Vein endothelial cell (primary cell): ENCODE results near the genes CHRDL1, PAK3 and ZCCHC12.

- CAGE, long polyA plus RNA, result no peak
Observed at GRCh38 chrX:110795500-110796467, at the start of gene CHRDL1. CHRDL1 (minus strand) TSS chrX:110795817.

- CAGE, long polyA plus RNA, result no peak
Observed at GRCh38 chrX:111040755-111041650, 55.0 kb upstream of the PAK3 start.

GRCh38 chrX:111095673-111096440 lies at the start of gene PAK3:
PAK3 (plus strand) TSS chrX:111096191.
- CAGE, long polyA plus RNA, result no peak

- CAGE, long polyA plus RNA, result no peak
Observed at GRCh38 chrX:111505937-111506200, 5.6 kb upstream of the SERTM2 start.

DNA sequence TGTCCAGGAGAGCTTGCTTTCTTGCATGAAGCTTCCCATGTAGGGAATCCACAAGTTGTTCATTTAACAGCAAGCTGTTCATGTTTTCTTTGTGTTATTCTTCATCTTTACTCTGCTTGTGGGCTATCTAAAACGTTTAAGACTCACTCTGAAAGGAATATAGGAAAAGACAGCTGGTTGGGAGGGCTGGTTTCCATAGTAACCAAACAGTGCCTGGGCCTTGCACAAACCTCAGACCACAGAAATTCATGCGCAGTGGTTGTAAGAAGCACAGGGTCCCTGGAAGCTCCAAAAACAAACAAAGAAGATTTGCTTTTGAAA lies 7.7 kb downstream of the SERTM2 start:
- CAGE, long polyA plus RNA, result no peak

DNA sequence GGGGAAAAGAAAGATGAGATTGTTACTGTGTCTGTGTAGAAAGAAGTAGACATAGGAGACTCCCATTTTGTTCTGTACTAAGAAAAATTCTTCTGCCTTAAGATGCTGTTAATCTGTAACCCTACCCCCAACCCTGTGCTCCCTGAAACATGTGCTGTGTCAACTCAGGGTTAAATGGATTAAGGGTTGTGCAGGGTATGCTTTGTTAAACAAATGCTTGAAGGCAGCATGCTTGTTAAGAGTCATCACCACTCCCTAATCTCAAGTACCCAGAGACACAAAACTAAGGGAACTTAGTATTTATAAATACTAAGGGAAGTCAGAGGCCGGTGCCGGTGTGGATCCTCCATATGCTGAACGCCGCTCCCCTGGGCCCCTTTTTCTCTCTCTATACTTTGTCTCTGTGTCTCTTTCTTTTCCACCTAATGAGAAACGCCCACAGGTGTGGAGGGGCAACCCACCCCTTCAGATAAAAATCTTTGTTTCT lies 593.2 kb upstream of the HTR2C start:
- CAGE, long polyA plus RNA, result no peak

- CAGE, long polyA plus RNA, result no peak
Observed at GRCh38 chrX:114058948-114059591, 524.8 kb upstream of the HTR2C start.

GRCh38 chrX:115344835-115345629 lies 55.5 kb downstream of the LUZP4 start:
- CAGE, long polyA plus RNA, result no peak

GRCh38 chrX:115589410-115589829 lies 28.4 kb downstream of the PLS3 start:
- CAGE, long polyA plus RNA, result no peak

- CAGE, long polyA plus RNA, result no peak
Observed at GRCh38 chrX:115929037-115929833, 241.3 kb upstream of the AGTR2 start.

- CAGE, long polyA plus RNA, result no peak
Observed at GRCh38 chrX:115950970-115951445, 219.5 kb upstream of the AGTR2 start.

DNA sequence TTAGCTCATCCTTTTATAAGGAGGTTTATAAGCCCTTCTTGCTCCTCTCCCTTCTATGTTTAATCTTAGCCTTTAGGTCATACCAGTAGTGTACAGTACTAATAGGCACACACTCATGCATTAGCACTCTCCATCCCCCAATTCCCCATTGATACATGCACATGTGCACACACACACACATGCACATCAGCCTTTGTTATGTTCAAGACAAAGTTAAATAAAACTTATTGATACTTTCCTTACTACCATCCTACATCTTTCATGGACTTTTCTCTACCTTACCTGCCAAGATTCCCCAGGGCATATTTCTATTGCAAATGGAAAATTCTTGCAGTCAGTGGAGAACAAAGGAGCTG lies 1.1 kb upstream of the SLC6A14 start:
- CAGE, long polyA plus RNA, result no peak

DNA sequence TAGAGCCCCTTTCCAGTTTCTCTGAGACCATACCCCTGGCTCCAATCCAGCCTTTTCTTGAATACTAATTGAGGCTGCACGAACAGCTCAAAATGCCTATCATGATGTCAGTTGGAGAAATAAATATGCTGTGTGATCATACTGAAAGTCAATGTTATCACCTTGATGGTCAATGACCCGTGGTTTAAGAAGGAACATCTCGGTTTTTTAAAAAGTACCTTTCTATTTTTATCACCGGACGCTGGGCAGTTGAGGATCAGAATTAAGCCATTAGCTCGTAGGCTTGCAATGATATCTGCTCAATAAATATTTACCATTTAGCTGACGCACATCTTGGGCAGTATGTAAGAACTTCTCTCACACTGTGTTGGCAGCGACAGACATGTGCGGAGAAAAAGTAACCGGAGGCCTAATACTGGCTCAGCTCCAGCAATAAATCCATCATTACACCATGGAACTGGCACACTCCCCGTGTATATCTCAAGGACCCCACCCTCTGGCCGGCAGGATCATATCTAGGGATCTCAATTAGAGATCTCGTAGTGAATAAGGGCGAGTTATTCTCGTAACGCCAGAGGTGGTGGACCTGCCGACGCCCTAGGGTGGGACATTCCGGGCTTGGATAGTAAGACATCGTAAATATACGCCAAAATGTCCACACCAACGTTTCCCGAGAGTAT lies 701 bp upstream of the WDR44 start:
- CAGE, long polyA plus RNA, result no peak

- CAGE, long polyA plus RNA, result no peak
Observed at GRCh38 chrX:118530439-118530882, 34.8 kb downstream of the DOCK11 start.

DNA sequence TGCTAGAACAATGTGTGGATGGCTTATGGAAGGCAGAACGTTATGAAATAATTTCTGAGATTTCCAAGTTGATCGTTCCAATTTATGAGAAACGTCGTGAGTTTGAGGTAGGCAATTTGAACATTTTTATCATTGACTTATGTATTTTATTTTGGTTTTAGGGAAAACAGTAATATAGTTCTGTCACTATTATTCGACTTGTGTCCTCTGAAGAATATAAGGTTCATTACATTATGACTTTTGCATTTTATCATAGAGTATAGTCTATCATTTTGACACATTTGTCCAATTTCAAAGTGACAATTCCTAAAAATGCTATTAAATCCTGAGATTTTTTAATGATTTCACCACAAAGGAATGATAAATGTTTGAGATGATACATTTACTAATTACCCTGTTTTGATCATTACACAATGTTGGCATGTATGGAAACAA lies 56.4 kb upstream of the IL13RA1 start:
- CAGE, long polyA plus RNA, result no peak

DNA sequence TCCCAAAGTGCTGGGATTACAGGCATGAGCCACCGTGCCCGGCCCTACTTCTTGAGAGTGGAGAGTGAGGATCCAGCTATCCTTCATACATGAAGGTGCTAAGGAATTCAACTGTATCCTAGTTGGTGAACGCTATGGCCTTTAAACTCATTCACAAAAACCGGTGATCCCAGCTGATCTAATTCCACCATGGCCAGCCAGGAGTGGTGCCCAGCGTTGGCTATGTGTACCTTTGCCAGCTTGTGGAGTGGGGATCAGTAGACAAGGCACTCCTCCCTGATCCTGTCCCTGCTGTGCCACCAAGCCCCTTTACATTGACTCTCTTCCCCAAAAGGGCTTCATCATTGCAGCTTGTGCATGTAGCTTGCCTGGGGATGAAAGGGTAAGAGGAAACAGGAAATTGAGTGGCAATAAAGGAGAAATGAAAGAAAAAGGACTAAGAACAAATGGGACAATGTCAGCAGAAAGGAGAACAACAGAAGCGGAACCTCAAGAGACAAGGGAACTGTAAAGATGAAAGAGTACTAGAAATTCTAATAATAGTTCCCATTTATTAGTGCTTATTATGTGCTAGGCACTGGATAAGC lies 8.8 kb upstream of the IL13RA1 start:
- CAGE, long polyA plus RNA, result no peak

DNA sequence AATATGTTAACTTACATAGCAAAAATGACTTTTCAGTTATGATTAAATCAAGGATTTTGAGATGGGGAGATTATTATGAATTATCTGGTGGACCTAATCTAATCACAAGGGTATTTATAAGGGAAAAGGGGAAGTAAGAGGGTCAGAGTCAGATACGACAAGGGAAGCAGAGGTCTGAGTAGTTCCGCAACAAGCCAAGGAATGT lies 1.1 kb upstream of the IL13RA1 start:
- CAGE, long polyA plus RNA, result no peak

- CAGE, long polyA plus RNA, result no peak
Observed at GRCh38 chrX:118775131-118775641, 47.8 kb downstream of the IL13RA1 start.

- CAGE, long polyA plus RNA, result no peak
Observed at GRCh38 chrX:118823420-118824256, at the start of gene ZCCHC12. ZCCHC12 (plus strand) TSS chrX:118823824.

DNA sequence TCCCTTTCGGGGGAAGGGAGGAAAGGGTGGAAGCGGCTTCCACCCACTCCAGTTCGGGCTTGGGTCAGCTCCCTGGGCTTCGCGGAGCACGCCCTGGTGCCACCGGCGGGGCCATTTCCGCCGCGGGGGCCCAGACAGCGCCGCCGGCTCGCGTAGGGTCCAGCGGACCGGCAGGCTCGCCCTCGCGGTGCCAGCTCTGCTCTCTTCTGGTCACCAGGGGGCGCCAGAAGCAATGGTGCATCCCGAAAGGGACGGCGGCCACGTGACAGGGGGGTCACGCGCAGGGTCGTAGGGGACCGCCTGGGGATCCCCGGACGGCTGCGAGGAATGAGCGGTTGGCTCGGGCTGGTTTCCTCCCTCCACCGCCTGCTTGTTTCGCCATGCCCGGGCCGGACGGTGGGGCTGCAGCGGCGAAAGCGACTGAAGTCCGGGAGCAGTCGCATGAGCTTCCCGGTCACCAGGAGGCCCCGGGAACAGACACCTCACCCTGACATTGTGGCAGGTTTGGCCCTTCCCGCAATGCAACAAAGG lies 15.7 kb downstream of the ZCCHC12 start:
- CAGE, long polyA plus RNA, result no peak